Hair follicle dermal papilla cell (primary cell): ENCODE data around the gene TWSG1.

GRCh38 chr18:7688080-7688752 lies 121.1 kb downstream of the PTPRM start:
- CAGE, long polyA plus RNA: no peak

DNA sequence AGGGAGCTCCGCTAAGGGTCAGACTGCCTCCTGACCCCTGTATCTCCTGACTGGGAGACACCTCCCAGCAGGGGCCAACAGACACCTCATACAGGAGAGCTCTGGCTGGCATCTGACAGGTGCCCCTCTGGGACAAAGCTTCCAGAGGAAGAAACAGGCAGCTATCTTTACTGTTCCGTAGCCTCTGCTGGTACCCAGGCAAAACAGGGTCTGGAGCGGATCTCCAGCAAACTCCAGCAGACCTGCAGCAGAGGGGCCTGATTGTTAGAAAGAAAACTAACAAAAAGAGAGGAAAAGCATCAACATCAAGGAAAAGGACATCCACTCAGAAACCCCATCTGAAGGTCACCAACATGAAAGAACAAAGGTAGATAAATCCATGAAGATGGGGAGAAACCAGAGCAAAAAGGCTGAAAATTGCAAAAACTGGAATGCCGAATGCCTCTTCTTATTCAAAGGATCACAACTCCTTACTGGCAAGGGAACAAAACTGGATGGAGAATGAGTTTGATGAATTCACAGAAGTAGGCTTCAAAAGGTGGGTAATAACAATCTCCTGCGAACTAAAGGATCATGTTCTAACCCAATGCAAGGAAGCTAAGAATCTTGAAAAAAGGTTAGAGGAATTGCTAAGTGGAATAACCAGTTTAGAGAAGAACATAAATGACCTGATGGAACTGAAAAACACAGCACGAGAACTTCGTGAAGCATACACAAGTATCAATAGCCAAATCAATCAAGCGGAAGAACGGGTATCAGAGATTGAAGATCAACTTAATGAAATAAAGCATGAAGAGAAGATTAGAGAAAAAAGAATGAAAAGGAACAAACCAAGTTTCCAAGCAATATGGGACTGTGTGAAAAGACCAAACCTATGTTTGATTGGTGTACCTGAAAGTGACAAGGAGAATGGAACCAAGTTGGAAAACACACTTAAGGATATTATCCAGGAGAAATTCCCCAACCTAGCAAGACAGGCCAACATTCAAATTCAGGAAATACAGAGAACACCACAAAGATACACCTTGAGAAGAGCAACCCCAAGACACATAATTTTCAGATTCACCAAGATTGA lies 145.2 kb downstream of the PTPRM start:
- CAGE, long polyA plus RNA: no peak

DNA sequence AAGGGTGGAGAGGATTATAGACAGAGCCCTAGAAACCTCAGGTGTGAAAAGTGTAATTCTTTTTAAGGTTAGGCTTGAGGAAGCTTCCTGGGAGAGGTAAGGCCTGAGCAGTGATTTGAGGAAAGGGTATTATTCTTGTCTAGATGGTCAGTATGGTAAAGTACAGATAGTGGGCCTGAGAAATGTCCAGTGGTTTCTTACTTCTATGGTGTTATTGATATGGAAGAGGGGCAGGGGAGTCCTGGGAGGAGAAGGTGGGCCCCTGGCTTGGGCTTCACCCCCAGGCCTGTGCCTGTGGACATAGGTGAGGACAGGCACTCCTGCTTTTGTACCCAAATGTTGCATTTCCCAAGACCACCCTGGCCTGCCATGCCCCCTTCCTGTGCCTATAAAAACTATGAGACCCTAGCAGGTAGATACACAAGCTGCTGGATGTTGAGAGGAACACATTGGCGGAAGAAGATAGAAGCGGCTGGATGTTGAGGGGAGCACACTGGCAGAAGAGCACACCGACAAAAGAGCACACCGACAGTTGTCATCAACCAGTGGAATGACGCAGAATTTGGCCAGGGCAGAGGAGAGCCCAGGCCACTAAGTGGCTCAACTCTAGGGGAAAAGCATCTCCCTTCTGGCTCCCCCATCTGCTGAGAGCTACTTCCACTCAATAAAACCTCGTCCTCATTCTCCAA lies 251.9 kb downstream of the PTPRM start:
- CAGE, long polyA plus RNA: no peak

DNA sequence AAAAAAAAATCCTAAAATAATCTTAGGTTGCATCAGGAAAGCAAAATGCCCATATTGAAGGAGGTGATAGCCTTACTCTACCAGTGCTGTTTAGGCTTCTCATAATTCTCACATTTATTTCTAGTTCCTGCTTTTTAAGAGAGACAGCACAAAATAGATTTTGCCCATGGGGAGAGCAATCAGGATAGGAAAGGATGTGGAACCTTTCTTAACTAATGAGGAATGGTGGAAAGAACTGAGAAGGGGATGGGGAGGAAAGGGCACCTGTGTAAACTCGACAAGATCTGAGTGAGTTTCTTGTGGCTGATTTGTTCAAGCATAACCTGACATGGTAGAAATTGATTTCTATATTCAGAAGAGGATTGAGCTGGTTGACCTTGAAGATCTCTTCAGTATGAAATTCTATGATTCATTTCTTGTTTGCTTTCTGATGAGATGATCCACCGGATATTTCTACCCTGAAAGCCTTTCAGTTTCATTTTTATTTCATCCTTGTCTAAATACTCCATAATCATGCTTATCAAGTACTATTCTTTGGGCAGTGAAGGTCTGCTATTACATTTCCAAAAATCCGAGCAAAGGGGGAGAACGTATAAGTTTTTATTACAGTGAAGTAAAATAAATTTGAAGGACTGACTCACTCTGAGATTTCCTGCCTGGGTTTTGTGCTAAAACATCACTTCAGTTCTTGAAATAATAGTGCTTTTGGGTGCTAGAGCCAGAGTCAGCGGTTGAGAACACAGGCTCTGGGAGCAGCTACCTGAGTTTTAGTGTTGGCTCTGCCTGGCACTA lies 391.3 kb downstream of the PTPRM start:
- CAGE, long polyA plus RNA: no peak

- CAGE, long polyA plus RNA: no peak
Measured at GRCh38 chr18:8034563-8034789, 467.4 kb downstream of the PTPRM start.

GRCh38 chr18:8341335-8341819 lies 267.9 kb upstream of the RAB12 start:
- CAGE, long polyA plus RNA: no peak

- CAGE, long polyA plus RNA: no peak
Measured at GRCh38 chr18:8613559-8614157, 4.4 kb downstream of the RAB12 start.

GRCh38 chr18:8622101-8622911 lies 13.1 kb downstream of the RAB12 start:
- CAGE, long polyA plus RNA: no peak

- CAGE, long polyA plus RNA: no peak
Measured at GRCh38 chr18:8623700-8624347, 14.6 kb downstream of the RAB12 start.

GRCh38 chr18:8685352-8685633 lies 20.1 kb upstream of the MTCL1 start:
- CAGE, long polyA plus RNA: no peak

- CAGE, long polyA plus RNA: no peak
Measured at GRCh38 chr18:8795819-8796531, 90.6 kb downstream of the MTCL1 start.

- CAGE, long polyA plus RNA: no peak
Measured at GRCh38 chr18:8949063-8949676, 153.3 kb upstream of the NDUFV2 start.

DNA sequence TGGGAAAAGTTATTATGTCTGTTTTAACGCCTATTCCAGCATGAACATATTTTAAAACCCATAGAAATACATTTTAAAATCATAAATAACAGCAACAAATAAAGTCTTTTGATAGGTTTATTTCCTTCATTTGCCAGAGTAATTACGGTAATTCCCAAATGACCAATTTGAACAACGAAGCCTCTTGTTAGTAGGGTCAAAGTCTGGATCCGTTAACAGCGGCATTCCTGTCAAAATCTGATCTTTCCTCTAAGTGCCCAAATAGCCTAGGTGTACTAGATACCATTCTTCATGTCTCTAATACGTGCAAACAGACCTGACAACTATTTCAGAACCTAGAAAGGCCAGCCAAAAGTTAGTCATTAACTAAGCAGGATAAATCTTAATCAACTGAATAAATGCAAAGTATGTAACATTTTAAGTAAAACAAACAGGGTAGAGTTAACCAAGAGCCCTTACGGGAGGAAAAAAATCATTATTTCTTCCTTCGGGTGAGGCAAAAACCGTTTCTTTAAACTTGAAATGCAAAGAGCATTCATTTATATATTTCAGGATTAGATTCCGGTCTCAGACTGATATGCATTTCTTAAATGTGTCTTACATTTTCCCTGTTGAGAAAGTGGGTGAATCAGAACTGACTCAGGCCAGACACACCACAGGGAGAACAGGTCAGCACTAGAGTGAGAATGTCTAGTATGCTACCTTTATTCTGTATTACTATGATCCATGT lies 141.7 kb upstream of the NDUFV2 start:
- CAGE, long polyA plus RNA: no peak

GRCh38 chr18:8974254-8974836 lies 128.2 kb upstream of the NDUFV2 start:
- CAGE, long polyA plus RNA: no peak

DNA sequence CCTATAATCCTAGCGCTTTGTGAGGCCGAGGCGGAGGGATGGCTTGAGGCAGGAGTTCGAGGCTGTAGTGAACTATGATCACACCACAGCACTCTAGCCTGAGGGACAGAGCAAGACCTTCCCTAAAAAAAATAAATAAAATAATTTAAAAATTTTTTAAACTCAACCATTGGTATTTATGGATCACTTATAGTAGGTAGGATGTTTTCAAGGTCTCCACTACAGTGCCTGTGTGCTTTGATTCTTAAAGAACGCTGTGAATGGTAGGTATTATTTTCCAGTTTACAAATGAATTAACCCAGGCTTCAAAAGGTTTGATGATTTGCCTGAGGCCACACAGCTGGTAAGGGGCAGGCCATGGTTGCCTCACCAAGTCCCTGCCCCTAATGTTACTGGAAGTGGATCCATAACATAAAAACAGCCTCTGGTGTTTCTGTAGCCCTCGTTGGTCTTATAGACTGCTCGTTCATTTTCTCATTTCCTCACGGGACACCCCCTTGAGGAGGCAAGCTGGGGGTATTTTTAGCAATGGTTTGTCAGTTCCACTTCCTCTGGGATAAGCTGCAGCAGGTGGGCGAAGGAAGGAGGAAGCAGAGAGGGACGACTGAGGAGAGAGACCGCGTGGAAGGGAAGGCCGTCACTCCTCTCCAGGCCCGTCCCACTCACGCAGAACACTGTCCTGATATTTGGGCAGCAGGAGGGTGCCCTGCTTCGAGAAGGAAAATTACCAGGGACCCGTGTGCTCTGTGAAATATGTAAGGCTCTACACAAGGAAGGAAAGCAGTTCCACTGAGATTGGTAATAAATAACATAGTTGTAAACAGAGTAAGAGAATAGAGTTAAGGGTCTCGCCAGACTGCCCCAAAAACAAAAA lies 32.9 kb upstream of the NDUFV2 start:
- CAGE, long polyA plus RNA: no peak

DNA sequence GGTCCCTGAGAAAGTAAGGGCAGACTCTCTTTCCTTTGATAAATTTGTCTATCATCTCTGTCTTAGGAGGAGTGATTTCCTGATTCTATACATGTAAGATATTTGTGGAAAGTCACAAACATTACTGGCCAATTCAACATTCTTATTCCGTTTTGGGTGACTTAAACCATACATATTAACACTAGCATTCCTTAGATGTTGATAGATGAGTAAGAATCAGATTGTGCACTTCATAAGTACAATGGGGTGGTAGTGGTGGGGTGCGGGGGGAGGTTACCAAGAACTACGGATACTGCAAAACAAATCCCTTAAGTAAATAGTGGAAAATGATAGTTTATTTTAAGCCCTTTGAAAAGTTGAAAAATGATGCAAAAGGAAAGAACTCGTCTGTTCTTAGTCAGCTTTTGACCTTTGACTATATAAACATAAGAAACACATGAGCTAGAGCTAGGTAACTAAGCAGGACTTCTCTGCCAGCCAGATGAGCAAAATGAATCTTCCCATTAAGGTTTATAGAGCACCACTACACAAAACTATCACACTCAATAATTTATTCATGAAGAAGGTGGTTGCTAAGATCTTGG lies 7.8 kb upstream of the NDUFV2 start:
- CAGE, long polyA plus RNA: no peak

DNA sequence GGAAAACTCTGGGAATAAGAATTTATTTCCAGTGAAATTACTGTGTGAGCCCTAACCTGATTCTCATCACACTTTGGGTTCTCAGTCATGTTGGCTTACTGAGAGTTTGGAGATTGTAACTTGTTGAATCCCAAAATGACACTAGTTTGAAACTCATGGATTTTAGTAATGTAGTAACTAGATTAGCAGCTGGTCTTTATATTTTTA lies 15.5 kb downstream of the NDUFV2 start:
- CAGE, long polyA plus RNA: no peak

GRCh38 chr18:9255109-9256225 lies 79.1 kb upstream of the TWSG1 start:
- CAGE, long polyA plus RNA: no peak

- CAGE, long polyA plus RNA: no peak
Measured at GRCh38 chr18:9334321-9335432, at the start of gene TWSG1. TSS of gene TWSG1 (plus strand) at chr18:9334773.

DNA sequence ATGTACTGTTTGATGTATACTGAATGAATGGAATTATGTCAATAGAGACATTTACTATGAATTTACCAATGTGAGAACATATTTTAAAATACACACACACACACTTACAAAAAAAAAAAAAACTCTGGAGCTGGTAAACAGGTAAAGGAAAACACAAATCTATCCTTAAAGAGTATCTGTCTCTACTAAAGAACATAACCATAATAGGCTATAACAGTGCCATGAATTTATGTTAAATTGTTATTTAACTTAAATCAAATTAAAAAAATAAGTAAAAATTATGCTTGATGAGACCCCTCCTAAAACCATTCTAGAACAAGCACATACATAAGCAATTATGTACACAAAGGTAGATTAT lies 21.8 kb downstream of the PPP4R1 start:
- CAGE, long polyA plus RNA: no peak